Neutrophil (primary cell): ENCODE measurements around a stretch of chr1.

DNA sequence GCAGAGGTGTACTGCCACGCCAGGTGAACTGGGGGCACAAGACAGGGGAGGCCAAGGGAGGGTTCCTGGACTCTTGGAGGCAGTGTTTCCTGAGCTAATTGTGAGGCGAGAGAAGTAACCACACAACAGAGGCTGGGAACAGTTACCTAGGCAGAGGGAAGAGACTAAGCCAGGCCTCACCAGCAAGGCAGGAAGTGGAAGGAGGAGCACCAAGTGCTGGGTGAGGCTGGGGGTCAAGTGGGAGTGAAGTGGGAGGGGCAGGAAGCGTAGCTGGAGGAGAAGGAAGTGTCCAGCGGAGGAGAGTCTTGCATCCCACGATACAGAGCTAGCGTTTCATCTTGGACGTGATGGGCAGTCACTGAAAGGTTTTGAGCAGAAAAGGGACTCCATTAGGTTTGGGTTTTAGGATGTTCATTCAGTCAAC lies 48.3 kb upstream of the CAPZB start:
- PRO-cap = no peak

GRCh38 chr1:19607932-19608473 lies 11.2 kb downstream of the MICOS10 start:
- PRO-cap = no peak

GRCh38 chr1:19646408-19646929 lies 2.4 kb downstream of the NBL1 start:
- PRO-cap = no peak

DNA sequence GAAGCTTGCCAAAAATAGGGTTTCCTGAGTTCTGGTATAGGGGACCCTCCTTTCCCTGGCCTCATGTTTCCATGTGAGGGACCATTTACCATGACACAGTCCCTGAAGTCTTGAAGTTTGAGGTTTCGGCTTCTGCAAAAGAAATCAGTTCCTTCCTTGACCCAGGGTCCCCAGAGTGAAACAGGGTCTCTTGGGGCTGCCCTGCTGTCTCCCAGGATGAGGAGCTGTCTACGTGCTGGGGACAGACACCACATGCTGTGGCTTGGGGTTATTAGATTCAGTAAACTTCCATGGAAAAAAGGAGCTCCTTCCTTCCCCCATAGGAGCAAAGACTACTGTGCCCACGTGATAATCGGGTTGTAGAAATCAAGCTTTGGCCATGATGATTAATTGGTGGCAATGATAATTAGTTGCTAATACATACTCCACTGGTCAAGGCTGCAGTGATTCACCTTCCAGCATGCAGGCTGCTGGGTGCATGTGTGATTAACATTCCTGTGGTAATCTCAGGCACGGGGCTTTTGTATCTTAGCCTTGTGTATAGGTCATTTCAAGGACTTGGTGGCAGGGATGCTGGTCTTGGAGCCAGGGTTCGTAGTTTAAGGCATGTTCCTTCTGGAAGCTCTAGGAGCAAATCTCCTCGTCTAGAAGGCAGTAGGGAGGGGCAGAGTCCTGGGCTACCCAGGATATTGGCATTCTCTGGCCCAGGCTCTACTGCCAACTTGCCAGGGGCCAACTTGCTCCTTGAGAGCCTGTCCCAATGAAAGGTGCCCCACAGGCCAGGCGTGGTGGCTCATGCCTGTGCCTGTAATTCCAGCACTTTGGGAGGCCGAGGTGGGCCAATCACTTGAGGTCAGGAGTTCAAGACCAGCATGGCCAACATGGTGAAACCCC lies 41.4 kb downstream of the TMCO4 start:
- PRO-cap = no peak

DNA sequence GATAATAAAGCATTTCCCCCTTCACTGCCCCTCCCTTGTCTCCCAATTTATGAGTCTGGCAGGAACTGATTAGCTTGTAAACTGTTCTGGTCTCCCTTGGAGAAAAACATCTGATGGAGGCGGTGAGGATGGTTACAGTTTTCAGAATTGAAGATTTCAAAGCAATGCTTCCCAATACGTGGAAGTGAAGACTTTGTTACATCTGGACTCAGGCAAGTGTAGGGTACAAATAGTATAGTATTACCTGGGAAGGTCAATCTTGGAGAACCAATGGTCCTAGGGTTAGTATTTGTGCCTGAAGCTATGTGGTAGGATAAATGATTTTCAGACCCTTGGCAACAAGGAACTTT lies 20.9 kb upstream of the OTUD3 start:
- PRO-cap = no peak

- PRO-cap = no peak
Observed at GRCh38 chr1:19974769-19975590, 4.4 kb downstream of the PLA2G2A start.

DNA sequence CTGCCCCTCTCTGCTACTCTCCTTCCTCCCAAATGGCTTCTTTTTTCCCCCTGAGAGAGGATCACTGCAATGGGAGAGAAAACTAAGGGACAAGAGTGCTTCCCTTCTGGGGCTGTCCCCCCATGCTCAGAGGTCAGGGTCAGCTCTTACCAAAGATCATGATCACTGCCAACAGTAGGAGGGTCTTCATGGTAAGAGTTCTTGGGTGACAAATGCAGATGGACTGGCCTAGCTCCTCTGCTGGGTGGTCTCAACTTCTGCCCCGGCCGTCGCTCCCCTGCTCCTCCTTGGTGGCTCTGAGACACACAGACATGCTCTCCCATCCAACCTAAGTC lies 867 bp downstream of the PLA2G2A start:
- PRO-cap = no peak

DNA sequence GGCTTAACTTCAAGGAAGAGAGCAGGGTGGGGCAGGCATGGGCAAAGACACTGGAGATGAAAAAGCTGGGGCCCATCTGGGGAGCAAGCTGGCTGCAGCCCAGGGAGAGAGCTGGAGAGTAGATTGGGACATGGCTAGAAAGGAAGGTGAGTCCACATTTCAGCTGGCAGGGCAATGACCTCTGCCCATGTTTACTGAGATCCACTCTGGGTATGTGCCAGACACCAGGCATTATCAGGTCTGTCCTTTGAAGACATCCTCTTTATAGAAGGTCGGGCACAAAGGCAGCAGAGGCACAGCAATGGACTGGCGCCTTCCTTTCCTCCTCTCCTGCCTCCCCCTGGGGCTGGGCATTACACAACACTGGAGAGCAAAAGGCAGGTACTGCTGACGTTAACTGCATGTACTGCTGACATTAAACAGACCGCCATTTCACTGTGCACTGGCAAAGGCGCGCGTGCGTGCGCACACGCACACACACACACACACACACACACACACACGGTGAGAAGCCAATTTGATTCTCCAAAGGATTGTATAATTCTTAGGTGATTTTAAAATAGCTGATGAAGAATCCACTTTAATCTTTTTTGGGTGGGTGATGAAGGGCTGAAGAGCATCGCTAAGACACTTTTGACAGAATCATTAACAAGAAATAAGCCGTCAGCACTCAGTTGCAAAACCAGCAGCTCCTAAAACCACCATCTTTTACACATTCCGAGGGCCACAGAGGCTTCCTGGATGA lies 2.0 kb upstream of the UBXN10 start:
- PRO-cap = no peak

GRCh38 chr1:20194471-20195414 lies 8.4 kb upstream of the PLA2G2C start:
- PRO-cap = no peak

DNA sequence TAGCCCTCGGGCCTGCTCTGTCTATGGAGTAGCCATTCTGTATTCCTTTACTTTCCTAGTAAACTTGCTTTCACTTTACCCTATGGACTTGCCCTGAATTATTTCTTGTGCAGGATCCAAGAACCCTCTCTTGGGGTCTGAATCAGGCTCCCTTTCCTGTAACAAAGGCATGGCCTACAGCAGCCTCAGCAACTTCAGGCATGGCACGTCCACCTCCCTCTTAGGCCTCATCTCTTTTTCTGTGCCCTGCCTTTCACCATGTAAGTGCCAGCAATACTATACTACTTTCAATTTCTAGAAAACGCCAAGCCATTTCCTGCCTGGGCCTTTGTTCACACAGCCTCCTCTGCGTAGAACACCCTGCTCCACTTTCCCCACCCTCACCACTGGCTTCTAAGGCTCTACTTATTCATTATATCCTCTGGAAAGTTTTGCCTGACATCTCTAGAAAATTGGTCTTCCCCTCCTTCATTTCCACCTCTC lies 41.8 kb upstream of the VWA5B1 start:
- PRO-cap = no peak

GRCh38 chr1:20486588-20487781 lies 975 bp upstream of the CAMK2N1 start:
- PRO-cap = no peak

GRCh38 chr1:20590267-20591100 lies 1.6 kb downstream of the CDA start:
- PRO-cap = no peak

GRCh38 chr1:20644300-20644909 lies 11.1 kb downstream of the PINK1 start:
- PRO-cap = no peak

GRCh38 chr1:20648952-20649681 lies 12.1 kb downstream of the DDOST start:
- PRO-cap = no peak

DNA sequence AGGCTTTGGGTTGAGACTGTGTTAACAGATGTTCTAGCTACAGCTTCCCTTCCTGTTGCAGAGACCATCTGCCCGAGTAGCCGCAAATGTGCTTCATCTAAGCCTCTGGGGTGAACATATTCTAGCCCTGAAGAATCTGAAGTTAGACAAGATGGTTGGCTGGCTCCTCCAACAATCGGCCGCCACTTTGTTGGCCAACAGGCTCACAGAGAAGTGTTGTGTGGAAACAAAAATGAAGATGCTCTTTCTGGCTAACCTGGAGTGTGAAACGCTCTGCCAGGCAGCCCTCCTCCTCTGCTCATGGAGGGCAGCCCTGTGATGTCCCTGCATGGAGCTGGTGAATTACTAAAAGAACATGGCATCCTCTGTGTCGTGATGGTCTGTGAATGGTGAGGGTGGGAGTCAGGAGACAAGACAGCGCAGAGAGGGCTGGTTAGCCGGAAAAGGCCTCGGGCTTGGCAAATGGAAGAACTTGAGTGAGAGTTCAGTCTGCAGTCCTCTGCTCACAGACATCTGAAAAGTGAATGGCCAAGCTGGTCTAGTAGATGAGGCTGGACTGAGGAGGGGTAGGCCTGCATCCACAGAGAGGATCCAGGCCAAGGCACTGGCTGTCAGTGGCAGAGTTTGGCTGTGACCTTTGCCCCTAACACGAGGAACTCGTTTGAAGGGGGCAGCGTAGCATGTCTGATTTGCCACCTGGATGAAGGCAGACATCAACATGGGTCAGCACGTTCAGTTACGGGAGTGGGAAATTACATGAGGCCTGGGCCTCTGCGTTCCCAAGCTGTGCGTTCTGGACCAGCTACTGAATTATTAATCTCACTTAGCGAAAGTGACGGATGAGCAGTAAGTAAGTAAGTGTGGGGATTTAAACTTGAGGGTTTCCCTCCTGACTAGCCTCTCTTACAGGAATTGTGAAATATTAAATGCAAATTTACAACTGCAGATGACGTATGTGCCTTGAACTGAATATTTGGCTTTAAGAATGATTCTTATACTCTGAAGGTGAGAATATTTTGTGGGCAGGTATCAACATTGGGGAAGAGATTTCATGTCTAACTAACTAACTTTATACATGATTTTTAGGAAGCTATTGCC lies 10.4 kb downstream of the DDOST start:
- PRO-cap = no peak

DNA sequence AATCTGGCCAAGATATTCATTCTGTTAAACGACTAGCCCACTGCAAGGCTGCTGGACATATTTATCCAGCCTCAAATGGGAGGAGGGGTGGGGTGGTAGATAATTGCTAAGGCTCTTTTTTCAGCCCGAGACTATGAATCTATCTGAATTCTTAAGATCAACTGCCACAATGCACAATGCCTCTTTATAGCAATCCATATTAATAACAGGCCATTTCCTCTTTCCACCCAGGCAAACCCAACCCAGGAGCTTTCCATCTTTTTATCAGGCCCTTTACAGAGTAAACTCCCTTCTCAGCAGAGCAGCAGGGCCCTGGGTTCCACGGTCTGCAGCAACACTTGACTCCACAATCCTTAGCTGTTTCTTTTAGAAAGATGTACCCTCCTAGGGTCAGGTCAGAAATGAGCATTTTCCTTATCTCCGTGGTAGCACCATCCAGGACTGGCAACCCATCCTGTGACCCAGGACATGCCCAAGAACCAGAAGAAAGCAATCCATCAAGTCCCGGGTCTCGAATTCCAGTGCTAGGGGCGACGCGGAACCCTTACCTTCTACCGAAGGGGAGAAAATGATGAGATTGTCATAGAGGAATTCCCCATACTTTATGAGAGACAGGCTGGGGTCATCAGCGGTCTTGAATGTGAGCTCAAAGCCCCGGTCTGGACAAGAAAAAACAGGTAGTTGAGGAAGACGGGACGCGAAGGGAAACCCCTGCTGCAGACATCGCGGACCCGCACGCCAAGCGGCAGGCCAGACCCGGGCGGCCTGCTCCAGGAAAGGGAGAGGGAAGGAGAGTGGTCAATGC lies 634 bp downstream of the DDOST start:
- PRO-cap = no peak

- PRO-cap = no peak
Observed at GRCh38 chr1:20865092-20865414, 77.9 kb upstream of the HP1BP3 start.

DNA sequence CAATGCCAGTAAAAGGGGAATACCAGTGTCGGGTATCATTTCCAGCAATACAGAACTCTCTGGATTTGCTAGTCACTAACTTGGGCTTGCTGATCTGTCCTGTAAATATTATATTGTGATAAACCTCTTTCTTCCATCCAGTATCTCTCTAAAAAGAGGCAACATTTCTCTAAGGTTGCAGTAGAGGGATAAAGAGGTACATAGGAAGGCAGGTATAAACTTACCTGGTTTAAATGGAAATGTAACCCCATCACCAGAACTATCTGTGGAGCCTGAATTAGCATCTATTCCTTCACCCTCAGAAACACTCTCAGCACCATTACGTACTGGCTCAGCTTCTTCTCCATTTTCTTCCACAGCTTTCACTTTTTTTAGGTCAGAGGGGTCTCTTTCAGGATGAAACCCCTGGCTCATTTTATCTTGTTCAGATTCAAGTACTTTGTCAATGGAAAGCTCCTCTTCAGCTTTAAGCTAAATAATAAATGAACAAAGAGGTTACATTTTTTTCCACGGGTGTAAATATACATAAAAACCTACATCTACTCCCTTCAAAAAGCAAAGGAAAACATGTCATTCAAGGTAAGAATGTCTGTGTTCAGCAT lies 112.5 kb upstream of the HP1BP3 start:
- PRO-cap = no peak

DNA sequence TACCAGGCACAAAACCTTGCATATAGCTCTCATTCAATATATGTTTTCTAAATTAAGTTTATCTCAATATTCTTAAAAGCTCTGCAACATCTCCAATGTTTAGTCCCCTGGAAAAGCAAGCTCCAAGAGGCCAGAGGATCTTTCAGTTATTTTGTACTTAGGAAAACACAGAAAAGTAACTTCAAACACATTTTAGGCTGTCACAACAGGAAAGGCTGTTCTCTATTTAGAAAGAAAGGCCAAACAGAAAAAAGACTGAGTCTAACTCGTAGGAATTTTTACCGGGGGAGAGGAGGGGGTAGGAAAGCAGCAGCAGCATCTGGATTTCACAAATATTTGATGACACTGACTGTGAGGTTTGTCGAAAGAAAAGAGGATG lies 107.2 kb downstream of the EIF4G3 start:
- PRO-cap = no peak

- PRO-cap = no peak
Observed at GRCh38 chr1:21175343-21175649, 1.4 kb downstream of the EIF4G3 start.